ENCODE data around the gene KSR1.

- PRO-cap: no peak
- RAMPAGE, long total RNA, 5 experiments: no peak in any of the 5 experiments
- RRBS: no CpG with 5 or more reads among the region's 15 CpGs
Measured at GRCh38 chr17:21119695-21120242, 7.0 kb upstream of the DHRS7B start.

GRCh38 chr17:21132339-21132949 lies 5.7 kb downstream of the DHRS7B start:
- PRO-cap: no peak
- RAMPAGE, long total RNA, 5 experiments: start-site peak on the plus strand in 1 of 5 experiments, at chr17:21132333-21132482 at its widest, 8 reads per replicate
- RRBS: no CpG with 5 or more reads among the region's 1 CpG

GRCh38 chr17:21302842-21303712 lies 18.6 kb downstream of the MAP2K3 start:
- PRO-cap: no peak
- RAMPAGE, long total RNA, 5 experiments: start-site peak on the plus strand in 1 of 5 experiments, at chr17:21303182-21303314 at its widest, 12 reads per replicate
- RRBS: no CpG with 5 or more reads among the region's 24 CpGs

DNA sequence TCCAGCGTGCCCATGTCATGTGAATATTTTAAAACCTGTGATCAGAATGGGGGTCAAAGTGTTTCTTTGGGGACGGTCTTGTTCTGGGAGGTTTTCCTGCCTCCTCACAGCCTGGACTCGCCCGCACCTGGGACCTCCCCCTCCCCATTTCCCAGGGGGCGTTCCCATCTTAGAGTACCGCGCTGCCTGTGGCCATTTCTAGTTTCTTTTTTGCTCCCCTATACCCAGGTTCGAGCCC lies 1.5 kb downstream of the KCNJ12 start:
- PRO-cap: no peak
- RAMPAGE, long total RNA, 5 experiments: no peak in any of the 5 experiments
- RRBS: no CpG with 5 or more reads among the region's 8 CpGs

- PRO-cap: no peak
- RAMPAGE, long total RNA, 5 experiments: no peak in any of the 5 experiments
- RRBS: no CpG with 5 or more reads among the region's 39 CpGs
Measured at GRCh38 chr17:21511551-21511996, 135.4 kb downstream of the KCNJ12 start.

- PRO-cap: no peak
- RAMPAGE, long total RNA, 5 experiments: no peak in any of the 5 experiments
- RRBS: no CpG with 5 or more reads among the region's 48 CpGs
Measured at GRCh38 chr17:21674203-21674854, 18.0 kb upstream of the KCNJ18 start.

DNA sequence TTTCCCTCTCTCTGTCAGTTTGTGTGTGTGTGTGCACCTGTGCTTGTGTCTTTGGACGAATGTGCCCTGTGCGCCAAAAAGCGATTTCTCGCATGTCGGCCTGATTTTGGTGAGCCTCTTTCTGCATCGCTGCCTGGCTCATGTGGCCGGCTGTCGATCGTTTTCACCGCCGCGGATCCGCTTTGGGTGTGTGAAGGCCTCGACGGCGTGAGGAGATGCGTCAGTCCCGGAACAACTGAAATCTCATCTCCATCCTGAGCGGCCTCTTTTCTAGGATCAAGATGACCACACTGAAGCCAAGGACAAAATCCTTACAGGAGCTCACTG lies 609.1 kb downstream of the KCNJ18 start:
- PRO-cap: no peak
- RAMPAGE, long total RNA, 5 experiments: no peak in any of the 5 experiments
- RRBS: no CpG with 5 or more reads among the region's 19 CpGs

- PRO-cap: no peak
- RAMPAGE, long total RNA, 5 experiments: no peak in any of the 5 experiments
- RRBS: no CpG with 5 or more reads among the region's 27 CpGs
Measured at GRCh38 chr17:22304742-22305245, 612.5 kb downstream of the KCNJ18 start.

GRCh38 chr17:22519555-22520067 lies 827.3 kb downstream of the KCNJ18 start:
- PRO-cap: no peak
- RAMPAGE, long total RNA, 5 experiments: no peak in any of the 5 experiments
- RRBS: no CpG with 5 or more reads among the region's 15 CpGs

DNA sequence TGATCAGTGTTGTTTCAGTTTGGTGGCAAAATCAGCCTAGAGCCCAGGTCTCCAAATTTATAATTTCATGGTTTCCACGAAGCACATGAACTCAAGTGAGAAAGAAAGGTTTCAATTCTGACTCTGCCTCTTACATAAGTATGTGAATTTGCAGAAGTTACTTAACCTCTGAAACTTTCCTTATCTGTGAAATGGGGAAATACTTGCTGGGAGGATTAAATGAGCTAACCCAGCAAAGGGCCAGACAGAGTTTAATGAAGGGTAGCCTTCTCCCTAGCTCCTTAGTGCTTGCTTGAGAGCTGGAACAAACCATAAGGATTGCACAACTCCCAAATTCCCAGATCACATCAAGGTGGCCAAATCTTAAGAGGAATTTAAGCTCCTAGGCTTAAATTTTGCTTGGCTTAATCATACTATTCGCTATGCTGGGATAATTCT lies 11.9 kb upstream of the WSB1 start:
- PRO-cap: no peak
- RAMPAGE, long total RNA, 5 experiments: no peak in any of the 5 experiments
- RRBS: no CpG with 5 or more reads among the region's 2 CpGs

- PRO-cap: no peak
- RAMPAGE, long total RNA, 5 experiments: no peak in any of the 5 experiments
- RRBS: no CpG with 5 or more reads among the region's 3 CpGs
Measured at GRCh38 chr17:27332170-27332510, 38.2 kb downstream of the WSB1 start.

DNA sequence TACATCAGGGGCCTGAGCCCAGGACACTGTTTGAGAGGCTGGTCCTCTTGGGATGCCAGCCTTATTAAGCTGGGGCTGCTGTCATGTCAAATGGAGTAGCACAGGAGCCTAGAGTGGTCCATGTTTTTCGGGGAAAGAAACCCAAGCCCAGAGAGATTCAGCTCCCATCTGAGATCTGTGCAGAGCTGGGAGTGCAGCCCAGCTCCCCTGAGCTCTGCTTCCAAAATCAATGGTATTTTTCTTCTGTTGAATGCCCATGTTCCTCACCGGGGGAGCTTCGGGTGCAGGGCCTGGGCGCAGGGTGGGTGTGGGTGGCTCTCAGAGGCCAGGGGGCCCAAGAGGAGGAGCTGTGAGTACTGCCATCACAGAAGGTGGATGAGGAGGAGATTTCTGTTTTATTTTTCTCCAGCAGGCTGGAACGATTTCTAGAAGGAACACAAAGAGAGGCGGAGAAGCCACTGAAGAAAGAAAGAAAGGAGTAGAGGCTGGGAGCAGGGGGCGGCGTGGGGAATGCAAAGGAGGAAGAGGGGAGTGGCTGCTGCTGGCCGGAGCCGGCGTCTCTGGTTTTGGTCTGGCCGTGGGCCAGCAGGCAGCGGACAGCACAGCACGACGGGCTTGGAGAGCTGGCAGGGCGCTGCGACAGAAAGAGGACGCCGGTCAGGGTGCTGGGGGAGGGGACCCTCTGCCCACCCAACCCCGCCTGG lies 76.3 kb upstream of the KSR1 start:
- PRO-cap: no peak
- RAMPAGE, long total RNA, 5 experiments: no peak in any of the 5 experiments
- RRBS: 7% methylated on average over 7 of the region's 20 CpGs

DNA sequence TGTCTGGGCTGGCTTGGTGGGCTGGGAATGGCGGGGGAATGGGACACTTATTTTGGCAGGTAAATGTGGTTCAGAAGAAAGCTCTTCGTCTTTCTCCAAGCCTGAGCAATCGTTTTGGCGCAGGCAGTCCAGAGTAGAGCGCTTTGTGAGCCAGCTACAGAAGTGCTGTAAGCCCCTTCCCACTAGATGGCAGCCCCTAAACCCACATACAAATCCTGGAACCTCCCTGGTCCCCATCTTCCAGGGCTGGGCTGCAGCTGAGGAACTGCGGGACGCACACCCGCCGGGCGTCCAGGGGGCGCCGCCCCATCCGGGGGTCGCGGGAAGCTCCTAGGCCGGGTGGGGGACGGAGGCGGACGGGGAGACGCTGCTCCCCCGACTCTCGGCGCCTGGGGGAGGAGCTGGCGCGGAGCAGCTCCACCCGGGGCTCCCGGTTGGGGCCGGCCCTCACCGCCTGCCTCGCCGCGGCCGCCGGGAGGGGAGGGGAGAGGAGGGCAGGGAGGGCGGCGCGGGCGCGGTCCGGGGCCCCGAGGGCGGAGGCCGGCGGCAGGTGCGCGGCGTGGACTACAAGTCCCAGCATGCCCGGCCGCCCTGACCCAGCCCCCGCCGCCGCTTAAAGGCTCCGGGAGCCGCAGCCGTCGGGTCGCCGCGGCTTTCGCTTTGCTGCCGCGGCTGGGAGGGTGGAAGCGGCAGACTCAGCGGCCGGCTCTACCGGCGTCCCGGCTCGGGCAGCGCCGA lies at the start of gene KSR1:
TSS of gene KSR1 (plus strand) at position 643 of the 738 bp plus-strand sequence.
- PRO-cap: unidirectional peak, plus-strand start at position 236 of the sequence; bidirectional peak, plus-strand start at position 663 of the sequence, minus-strand start at position 391 of the sequence
- RAMPAGE, long total RNA, 5 experiments: no peak in any of the 5 experiments
- RRBS: 2% methylated on average over 41 of the region's 71 CpGs

DNA sequence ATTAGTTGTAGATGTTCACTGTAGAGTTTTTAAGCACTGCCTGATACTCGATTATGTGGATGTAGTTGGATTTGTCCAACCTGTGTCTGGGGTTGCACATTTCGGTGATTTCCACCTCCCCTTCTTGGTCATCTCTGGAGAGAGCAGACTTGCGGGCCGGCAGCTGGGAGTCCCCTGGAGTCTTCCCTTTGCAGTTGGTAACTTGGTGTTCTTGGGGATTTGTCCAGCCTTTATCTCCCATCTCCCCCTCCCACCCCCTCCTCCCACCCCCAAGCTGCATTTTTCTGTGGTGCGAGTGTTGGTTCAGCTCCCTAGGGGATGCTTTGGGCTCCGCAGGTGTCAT lies 50.1 kb downstream of the KSR1 start:
- PRO-cap: no peak
- RAMPAGE, long total RNA, 5 experiments: no peak in any of the 5 experiments
- RRBS: no CpG with 5 or more reads among the region's 6 CpGs

GRCh38 chr17:27532256-27533233 lies 76.3 kb downstream of the KSR1 start:
- PRO-cap: bidirectional peak, plus-strand start at chr17:27532615, minus-strand start at chr17:27532460
- RAMPAGE, long total RNA, 5 experiments: no peak in any of the 5 experiments
- RRBS: no CpG with 5 or more reads among the region's 22 CpGs

- PRO-cap: no peak
- RAMPAGE, long total RNA, 5 experiments: start-site peak on the plus strand in 3 of 5 experiments, at chr17:27649061-27649140 at its widest, 19 to 142 reads per replicate
- RRBS: no CpG with 5 or more reads among the region's 11 CpGs
Measured at GRCh38 chr17:27648801-27649456, 17.9 kb downstream of the LGALS9 start.

DNA sequence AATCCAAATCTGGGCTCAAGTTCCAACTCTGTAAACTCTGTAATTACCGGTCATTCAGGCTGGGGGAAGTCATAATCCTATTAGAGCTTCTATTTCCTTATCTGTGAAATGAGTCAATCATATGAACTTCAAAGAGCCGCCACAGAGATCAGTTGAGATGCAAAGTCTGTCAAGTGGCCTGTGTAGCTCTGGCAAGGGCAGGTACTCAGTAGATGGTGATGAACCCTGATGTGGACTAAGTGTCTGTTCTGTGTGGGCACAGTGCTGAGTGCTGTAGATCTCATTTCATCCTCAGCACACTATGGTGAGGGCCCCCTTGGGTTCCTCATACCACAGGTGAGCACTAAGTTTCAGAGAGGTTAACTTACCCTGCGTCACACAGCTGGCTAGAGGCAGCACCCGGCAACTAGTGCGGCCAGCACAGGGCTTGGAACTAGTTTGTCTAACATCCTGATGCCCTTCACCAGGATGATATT lies 2.5 kb downstream of the NOS2 start:
- PRO-cap: no peak
- RAMPAGE, long total RNA, 5 experiments: no peak in any of the 5 experiments
- RRBS: no CpG with 5 or more reads among the region's 5 CpGs

GRCh38 chr17:27888192-27888583 lies 5.0 kb downstream of the LYRM9 start:
- PRO-cap: no peak
- RAMPAGE, long total RNA, 5 experiments: no peak in any of the 5 experiments
- RRBS: no CpG with 5 or more reads among the region's 3 CpGs

GRCh38 chr17:27984438-27985312 lies 57.8 kb upstream of the NLK start:
- PRO-cap: bidirectional peak, plus-strand start at chr17:27985128, minus-strand start at chr17:27984935
- RAMPAGE, long total RNA, 5 experiments: no peak in any of the 5 experiments
- RRBS: no CpG with 5 or more reads among the region's 15 CpGs

DNA sequence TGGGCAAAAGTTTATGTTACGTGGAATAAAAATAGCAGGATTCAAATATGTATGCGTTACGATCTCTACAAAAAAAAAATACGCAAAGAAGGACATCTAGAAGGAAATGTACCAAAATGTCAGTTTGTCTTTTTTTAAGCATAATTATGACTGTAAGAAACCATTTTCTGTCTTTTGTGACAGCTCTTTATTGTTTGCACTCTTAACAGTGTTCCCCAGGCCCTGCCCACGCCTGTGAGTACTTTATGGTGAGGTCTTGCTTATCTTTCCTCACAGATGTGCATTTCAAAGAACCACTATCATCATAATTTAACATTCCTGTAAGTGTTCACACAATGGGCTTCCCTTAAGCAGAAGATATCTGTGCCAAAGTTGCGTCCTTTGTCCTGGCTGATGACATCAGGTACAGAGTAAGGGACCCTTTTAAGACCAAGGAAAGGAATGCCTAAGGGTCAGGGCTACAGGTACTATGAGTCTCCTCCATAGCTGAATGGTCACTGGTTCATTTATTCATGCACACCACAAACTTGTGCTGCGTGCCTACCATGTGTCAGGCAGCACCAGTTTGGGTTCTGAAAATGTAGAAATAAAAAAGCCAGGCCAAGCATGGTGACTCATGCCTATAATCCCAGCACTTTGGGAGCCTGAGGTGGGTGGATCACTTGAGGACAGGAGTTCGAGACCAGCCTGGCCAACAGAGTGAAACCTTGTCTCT lies 55.6 kb upstream of the NLK start:
- PRO-cap: no peak
- RAMPAGE, long total RNA, 5 experiments: no peak in any of the 5 experiments
- RRBS: no CpG with 5 or more reads among the region's 8 CpGs

All from stomach (tissue), 7 donors.